AG09309 (cell line): ENCODE results near the genes TRIM39 and SFTA2.

DNA sequence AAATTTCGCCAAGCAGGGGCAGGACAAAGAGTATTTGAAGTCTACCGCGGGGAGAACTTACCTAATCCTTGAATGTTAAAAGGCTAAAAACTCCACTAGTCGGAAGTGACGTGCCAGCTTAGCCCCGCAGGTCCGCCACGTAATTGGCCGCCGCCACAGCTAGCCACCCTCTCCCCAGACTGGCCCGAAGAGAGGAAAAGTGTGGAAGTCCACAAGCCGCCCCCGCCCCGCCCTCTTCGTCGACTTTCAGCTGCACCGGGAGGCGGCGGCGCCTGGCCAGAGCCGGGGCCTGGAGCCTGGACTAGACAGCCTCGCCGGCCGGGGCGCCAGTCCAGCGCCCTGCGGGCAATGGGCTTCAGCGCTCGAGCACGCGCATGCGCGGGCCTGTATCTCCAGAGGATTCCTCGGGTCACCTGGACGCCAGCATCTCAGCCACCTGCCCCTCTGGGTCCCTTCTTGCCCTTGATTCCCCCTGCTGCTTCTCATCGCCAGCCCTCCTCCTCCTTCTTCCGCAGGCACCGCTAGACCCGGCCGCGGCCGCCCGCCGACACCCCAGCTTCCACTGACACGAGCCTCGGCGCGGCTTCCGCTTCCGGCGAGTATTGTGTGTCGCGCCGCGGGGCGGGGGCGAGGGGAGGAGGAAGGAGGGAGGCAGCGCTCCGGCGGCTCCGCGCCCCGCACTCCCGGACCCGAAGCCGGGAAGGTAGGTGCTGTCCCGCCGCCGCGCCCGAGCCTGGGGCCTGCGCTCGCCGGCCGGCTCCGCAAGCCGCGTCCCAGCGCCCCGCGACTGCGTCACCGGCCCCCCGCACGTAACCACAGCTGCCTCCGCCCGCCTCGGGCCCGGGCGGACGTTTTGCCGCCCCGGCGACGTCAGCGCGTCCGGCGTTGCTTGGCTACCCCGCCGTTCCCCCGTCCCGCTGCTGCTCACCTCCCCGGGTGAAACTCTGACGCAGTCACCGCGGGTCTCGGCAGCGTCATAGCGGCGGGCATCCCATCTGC, at the start of gene TRIM39:
TRIM39 (plus strand) TSS at position 635 of the 999 bp plus-strand sequence.
- RRBS: 2% methylated on average over 49 of the region's 111 CpGs

DNA sequence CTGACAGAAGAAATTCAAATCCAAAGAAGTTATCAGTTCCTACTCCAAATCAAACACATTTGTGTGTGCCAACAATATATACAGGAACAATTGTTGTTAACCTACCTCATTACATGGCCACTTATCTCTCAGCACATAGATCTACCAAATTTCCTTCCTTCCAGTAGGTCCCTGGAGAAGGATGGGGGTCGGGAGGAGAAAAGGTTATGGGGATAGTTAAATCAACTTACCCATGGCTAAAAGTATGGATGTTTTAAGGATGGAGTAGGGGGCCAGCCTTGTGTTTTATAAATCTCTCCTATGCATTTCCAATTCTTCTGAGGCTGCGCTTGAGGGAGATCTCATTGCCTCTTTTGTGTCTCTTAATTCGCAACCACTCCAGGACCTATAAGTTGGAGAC, 1.1 kb downstream of the TRIM39 start:
- RRBS: no CpG with 5 or more reads among the region's 3 CpGs

- RRBS: no CpG with 5 or more reads among the region's 10 CpGs
Observed at GRCh38 chr6:30521070-30521658, 31.9 kb downstream of the HLA-E start.

- RRBS: no CpG with 5 or more reads among the region's 15 CpGs
Observed at GRCh38 chr6:30548020-30549253, 7.9 kb downstream of the GNL1 start.

DNA sequence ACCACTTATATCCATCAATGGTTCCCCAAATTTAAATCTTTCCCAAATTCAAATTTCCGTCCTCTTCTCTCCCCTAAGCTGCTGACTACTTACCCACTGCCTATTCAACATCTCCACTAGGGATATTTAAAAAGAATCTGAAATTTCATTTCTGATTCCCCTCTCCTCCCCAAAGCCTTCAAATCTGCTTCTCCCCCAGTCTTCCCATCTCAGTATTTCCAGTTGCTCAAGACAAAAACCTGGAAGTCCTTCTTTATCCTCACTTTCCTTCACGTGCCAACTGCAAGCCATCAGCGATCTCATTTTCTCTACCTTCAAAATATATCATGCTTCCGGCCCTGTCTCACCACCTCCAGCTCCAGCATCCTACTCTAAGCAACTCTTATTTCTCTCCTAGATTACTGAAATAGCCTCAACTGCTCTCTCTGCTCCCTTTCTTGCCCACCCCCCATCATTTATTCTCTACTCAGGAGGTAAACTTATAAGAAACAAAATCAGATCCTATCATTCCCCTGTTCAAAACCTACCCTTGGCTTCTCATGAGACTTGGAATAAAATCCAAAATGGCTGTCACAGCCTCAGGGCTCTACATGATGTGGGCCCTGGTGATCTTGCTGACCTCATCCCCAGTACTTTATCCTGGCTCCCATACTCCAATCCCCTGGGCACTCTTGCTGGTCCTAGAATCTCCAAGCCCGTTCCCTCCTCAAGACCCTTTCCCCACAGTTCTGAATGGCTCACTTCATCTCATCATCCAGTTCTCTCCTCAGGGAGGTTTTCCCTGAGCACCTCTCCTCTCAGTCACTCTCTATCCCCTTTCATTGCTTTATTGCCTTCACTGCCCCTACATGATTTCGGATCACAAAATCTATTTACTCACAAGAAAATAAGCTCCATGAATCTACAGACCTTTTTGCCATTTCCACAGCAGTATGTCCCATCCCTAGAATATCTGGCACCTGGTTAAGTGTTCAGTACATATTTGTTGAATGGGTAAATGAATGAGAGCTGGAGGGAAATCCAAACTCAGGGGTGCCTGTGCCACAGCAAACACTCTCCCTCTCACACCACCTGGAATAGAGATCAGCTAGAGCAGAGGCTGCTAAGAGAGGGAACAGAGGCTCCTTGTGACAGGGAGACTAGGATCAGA, 5.8 kb downstream of the GNL1 start:
- RRBS: no CpG with 5 or more reads among the region's 6 CpGs

- RRBS: no CpG with 5 or more reads among the region's 5 CpGs
Observed at GRCh38 chr6:30611327-30611971, 5.6 kb downstream of the PPP1R10 start.

DNA sequence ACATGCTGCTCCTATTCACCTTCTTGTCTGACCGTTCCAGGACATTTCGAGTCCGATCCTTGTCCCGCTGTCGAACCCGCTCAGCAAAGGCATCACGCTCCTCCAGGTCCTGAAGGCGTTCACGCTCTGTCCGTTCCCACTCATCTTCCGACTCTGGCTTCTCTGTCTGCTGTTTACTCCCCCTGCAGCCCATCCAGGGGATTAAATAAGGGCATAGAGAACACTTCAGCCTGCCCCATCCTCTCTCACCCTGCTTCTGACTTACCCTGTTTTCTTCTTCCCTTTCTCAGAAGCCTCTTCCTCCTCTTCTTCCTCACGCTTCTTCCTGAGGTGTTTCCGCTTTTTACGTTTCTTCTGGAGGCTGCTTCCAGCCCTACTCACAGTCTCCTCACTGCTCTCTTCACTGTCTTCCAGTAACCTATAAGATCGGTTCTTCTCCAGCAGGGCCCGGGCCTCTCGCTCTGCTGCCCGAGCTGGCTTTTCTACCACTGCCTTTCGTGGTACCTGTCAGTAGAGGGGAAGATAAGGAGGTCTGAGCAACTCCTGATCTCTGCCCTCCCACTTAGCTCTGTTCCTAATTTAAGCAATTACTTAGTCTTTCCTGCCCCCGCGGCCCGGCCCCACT, 1.9 kb downstream of the DHX16 start:
- RRBS: no CpG with 5 or more reads among the region's 22 CpGs

- RRBS: no CpG with 5 or more reads among the region's 5 CpGs
Observed at GRCh38 chr6:30680058-30680724, 6.3 kb downstream of the PPP1R18 start.

GRCh38 chr6:30685306-30686322, 831 bp downstream of the PPP1R18 start:
- RRBS: 11% methylated on average over 16 of the region's 32 CpGs

- RRBS: no CpG with 5 or more reads among the region's 18 CpGs
Observed at GRCh38 chr6:30724022-30724596, 4.0 kb downstream of the TUBB start.

GRCh38 chr6:30747526-30747860, 3.1 kb upstream of the IER3 start:
- RRBS: no CpG with 5 or more reads among the region's 2 CpGs

DNA sequence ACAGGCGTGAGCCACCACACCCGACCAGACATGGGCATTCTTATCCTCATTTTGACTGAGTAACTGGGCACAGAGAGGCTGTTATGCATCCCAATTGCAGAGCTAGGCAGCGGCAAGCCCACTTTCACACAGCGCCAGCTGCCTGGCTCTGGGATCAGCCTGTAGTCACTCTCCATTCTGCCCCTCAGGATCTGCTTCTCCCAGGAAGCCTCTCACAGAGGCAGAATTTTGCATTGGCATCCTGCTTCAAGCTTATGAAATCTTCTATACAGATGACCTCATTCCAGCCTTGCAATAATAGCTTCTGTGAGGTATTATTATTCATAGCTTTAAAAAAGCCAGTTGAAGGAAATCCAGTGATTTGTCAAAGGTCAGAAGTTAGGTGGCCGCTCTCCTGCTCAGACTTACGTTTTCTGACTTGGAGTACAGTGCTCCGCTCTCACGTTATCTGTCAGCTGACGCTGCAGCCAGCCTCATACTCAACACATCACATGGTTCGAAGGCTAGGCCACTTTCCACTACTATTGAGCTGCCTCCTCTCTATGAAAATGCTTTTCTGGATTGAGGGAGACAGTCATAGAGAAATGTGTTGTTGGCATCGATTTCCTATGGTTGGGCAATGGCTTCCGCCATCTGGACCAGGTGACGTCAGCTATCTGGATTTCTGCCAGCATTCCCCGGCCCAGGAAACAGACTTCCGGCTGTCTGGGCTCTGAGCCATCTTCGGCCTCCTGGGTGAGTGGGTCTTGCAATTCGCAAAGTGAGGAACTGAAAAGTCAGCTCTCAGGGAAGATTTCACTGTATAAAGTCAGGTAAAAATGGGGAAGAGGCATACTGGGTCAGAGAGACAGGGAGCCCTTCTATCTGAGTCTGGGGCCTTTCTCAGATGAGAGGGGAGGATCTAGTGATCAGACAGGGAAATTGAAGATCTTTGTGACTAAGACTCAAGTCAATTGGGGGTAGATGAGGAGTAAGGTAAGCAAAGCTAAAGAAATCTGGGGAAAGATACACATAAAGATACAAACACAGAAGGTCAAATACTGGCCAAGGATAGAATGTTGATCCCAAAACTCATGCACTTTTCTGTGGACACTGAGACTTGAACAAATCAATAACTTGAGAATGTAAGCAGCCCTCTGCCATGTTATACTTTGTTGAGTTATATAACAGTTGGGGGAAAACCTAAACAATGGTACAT, 37.4 kb upstream of the IER3 start:
- RRBS: no CpG with 5 or more reads among the region's 17 CpGs

DNA sequence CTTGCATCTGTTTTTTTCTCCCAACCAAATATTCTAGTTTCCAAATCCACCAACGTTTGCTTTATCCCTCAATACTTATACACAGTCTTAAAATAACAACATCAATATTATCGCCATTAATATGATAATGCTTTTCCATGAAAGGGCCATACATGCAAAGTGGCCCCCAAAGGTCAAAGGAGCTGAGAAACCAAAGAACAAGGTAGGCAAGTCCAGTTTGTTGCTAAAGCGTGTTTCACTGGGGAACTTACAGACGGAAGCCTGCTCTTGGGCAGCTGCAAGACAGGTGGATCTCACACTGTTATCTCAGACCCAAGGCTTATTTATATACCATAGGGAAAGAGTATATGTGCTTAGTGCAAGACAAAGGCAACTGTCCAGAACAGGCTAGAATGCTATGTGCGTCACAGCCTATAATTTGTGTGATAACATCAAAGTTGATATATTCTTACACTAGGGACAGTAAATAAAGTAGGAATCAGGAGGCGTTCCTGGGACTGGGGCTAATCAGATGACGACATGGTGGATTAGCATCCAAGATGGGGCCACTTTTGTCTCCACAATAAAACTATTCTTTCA, 54.7 kb upstream of the IER3 start:
- RRBS: no CpG with 5 or more reads among the region's 7 CpGs

- RRBS: no CpG with 5 or more reads among the region's 11 CpGs
Observed at GRCh38 chr6:30838306-30838866, 45.9 kb upstream of the DDR1 start.

GRCh38 chr6:30875286-30875907, 8.9 kb upstream of the DDR1 start:
- RRBS: no CpG with 5 or more reads among the region's 17 CpGs

- RRBS: 39% methylated on average over 3 of the region's 17 CpGs
Observed at GRCh38 chr6:30931662-30932970, at the start of gene SFTA2. Gene SFTA2, minus strand, starts transcription at chr6:30932170.

GRCh38 chr6:30952960-30953418, 12.2 kb downstream of the MUCL3 start:
- RRBS: no CpG with 5 or more reads among the region's 10 CpGs

DNA sequence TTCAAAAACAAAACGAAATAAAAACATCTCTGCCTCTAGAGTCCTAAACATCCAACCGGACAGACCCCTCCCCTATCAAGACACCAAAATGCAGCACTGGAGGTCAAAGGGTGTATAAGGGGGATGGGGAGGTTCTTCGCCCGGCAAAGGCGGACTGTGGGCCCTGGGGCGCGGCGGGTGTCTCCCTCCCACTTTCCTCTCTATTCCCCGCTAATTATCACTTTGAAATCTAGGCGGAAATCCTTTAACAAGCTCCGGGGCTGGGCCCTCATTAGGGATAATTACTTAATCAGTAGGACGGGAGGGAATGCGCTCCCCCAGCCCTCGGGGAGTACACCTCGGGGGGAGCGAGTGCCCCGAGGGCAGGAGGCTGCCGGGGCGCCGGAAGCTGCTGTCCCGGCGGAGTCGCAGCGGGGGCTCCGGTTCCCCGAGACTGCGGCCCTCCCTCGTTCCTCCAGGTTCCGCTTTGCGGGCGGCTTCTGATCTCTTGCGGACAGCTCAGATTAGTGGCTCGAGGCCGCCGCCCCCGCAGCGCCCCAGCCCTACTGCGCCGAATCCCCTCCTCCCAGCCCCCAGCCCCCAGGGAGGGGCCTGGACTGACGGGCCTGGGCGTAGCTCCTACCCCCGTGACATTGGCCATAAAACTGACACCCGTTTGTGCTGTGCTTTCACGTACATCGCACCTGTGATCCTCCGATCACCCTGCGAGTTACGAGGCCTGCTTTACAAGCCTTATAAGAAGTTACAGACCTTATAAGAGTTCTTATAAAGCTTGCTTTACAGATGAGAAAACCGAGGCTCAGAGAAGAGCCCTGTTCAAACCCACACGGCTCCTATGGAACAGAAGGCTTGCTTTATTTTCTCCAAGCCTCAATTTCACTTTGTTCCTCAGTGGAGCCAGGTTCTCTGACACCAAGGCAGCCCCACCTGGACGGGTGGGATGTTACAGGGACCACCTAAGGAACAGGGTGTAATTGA, 14.8 kb downstream of the MUCL3 start:
- RRBS: 10% methylated on average over 5 of the region's 51 CpGs

- RRBS: no CpG with 5 or more reads among the region's 54 CpGs
Observed at GRCh38 chr6:31197404-31198300, 27.2 kb upstream of the POU5F1 start.

- RRBS: no CpG with 5 or more reads among the region's 4 CpGs
Observed at GRCh38 chr6:31266607-31266931, 5.3 kb downstream of the HLA-C start.